Lower leg skin (tissue), 2 donors: ENCODE measurements around the genes SLBP, TMEM129, ZFYVE28 and ADD1.

DNA sequence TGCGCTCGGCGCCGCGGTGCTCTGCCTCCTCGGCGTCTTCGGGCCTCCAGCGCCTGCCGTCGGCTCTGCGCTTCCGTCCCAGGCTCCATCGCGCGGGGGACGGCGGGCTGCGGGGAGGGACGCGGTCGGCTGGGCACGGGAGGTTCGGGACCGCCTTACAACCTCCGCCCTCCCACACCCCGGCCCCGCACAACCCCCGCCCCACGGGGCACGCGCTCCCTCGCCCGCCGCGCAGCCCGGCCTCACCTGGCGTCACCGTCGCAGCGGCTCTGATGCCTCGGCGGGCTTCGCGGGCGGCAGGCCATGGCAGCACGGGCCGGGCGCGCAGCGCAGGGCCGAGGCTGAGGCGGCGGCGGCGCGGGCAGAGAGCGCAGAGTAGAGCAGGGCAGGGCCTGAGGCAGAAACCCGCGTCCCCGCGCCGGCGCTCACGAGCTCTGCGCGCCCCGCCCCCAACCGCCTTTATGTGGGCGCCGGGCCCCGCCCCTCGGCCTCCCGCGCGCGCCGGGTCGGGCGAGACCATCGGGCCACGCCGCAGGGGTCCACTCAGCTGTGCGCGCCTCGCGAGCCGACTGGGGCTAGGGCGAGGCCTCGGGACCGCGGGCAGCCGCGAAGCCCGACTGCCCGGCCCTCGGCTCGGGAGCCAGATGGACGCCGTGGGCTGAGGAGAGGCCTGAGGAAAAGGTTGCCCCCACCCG is at the start of gene SLBP:
TSS of gene SLBP (minus strand) at position 436 of the 695 bp plus-strand sequence.
- PRO-cap, result bidirectional peak, plus-strand start at position 490 of the sequence, minus-strand start at position 436 of the sequence
- RAMPAGE, long total RNA, 2 experiments, result no peak in any of the 2 experiments

DNA sequence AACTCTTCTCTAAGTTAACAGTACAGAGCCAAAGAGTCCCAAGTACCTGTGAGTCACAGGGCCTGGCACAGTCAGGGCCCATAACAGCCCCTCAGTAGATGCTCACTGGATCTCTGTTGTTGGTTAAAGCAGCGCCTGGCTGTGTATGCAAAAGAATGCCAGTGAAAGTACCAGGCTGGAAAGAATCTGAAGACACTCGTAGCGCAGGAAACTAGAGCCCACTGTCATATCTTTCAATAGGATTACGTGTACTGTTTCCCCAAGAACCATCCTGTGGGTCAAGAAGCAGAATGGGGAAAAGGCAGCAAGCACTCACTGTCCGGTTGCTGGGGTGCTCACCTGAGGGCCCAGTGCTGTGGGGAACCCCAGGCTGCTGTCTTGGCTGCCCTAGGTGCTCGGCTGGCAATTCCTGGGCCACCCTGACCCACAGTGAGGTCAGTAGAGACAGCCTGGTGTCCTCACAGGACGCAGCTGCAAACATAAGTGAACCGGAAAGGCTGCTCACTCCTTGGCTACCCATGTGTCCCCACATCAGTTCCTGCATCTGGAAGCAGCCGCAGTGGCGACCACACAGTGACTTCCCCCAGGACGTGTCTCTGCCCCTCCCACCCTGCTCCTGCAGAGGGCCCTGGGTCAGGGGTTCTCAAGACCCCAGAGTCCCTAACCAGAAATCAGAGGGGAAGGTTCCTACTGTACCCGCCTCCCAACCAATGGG is 3.1 kb upstream of the SLBP start:
- PRO-cap, result unidirectional peak, minus-strand start at position 431 of the sequence
- RAMPAGE, long total RNA, 2 experiments, result no peak in any of the 2 experiments

- PRO-cap, result bidirectional peak, plus-strand start at chr4:1721492, minus-strand start at chr4:1721107
- RAMPAGE, long total RNA, 2 experiments, result no peak in any of the 2 experiments
Measured at GRCh38 chr4:1721022-1721412, at the start of gene TMEM129. TMEM129 (minus strand) TSS chr4:1721323.

- PRO-cap, result no peak
- RAMPAGE, long total RNA, 2 experiments, result no peak in any of the 2 experiments
Measured at GRCh38 chr4:1726079-1726797, 4.9 kb downstream of the TACC3 start.

DNA sequence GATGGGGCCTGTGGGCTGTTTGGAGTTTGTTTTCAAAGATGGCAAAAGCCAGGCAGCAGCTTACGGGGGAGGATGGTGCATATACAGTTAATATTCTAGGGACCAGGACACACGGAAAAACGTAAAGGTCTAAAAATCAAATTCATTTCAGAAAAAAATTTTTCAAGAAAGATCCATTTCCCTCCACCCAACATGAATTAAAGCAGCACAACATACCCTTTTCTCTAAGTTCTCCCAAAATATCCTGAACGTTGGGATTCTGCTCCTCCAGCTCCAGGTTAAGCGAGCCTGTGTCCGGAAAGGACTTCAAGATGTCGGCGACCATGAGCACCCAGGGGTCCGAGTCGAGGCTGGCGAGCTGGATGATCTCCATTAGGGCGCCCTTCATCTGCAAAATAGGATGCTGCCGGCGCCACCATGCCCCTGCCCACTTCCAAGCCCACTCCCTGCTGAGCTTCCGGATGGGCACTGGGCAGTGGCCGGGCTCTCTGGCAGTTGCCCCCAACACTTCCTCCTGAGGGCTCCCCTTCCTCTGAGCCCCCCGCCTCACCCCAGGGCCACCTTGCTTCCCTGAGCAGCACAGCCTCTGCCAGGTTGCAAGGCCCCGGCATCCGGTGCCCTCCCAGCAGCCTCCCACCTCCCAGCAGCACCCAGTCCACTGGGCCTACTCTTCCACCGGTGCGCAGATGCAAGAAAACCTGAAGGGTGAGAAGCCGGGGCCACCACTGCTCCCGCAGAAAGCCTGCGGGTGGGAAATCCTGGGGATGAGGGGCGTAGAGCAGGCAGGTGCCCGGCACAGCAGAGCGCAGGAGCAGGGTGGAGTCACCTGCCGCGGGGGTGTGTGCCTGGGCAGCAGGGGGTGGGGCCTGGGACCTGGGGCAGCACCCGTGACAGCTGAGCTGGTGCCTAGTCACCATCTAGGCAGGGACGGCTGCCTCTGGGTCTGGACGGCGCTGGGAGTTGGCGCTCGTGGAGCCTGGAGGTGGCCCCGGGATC is 17.1 kb downstream of the NELFA start:
- PRO-cap, result no peak
- RAMPAGE, long total RNA, 2 experiments, result no peak in any of the 2 experiments

GRCh38 chr4:1992324-1992876 is 16.4 kb downstream of the NELFA start:
- PRO-cap, result no peak
- RAMPAGE, long total RNA, 2 experiments, result no peak in any of the 2 experiments

DNA sequence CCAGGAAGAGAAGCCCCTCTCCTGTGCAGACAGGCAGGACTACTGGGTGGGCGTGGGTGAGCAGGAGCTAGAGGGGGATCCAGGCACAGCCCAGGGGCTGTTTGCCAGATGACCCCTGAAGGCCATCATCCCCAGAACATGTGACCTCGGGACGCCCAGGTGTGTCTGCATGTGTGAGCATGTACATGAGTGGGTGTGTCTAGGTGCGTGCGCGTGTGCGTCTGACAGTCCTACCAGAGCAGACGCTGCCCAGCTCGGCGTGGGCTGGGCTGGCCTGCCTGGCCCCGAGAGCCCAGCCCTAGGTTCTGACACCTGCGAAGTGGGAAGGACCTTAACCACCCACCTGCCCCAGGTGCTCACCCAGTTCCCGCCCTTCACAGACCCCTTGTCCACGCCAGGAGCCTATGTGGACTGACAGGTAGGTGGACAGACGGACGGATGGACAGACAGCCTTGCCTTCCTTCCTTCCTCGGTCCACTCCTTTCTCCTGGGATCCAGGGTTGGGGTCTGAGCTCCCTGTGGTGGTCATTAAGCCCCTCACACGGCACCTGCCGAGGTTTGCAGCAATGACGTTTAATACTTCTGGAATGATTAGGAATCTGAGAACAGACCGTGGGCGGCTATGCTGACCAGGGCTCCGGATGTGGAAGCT is 7.9 kb upstream of the HAUS3 start:
- PRO-cap, result no peak
- RAMPAGE, long total RNA, 2 experiments, result no peak in any of the 2 experiments

DNA sequence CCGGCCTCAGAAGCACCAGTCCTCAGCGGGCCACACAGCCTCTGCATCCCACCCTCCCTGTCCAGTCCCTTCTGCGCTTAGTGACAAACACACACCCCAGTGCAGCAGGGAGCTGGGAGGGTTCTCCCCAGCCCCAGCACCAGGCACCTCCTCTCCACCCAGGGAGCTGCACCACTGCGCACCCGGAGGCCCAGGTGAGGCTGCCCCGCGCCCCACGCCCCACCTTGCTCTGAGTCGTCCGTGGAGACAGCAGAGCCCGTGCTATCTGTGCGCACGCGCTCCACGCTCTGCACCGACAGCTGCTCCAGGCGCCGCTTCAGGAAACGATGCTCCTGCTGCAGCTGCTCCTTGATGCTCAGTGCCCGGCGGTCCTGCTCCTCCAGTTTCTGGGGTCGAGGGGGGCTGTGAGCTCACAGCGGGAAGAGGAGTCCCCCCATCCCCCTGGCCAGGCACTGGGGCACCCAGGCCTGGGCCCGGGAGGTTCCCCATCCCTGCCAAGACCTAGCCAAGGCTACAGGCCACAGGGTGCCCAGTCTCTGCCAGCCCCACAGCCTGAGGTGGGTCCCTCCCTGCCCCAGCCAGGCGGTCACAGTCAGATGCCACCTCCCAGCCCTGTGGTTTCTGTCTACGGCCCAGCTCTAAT is 9.1 kb upstream of the HAUS3 start:
- PRO-cap, result no peak
- RAMPAGE, long total RNA, 2 experiments, result no peak in any of the 2 experiments

DNA sequence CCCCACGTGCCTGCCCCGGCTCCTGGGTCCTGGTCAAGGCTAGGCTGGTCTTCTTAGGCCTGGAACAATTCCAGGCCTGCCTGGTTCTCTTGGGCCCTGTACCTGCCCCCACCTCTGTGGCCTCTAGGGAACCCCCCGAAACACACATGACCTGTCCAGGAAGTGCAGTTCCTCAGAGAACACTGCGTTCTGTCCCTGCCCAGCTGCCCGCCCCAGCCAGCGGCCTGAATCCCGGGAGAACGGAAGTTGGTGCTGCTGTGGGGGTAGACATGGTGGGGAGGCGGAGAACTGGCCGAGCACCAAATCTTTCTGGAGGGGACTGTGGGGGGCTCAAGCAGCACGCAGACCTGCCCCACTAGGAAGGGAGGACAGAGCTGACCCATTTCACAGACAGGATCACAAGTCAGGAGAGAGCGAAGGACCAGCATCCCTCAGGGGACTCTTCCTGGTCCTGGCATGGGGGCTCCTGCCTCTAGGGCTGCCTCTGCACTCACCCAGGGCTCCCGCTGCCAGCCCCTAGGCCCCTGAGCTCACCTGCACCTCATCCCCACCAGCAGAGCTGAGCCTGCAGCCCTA is 4.9 kb downstream of the MXD4 start:
- PRO-cap, result no peak
- RAMPAGE, long total RNA, 2 experiments, result no peak in any of the 2 experiments

GRCh38 chr4:2260974-2261654 is 795 bp downstream of the MXD4 start:
- PRO-cap, result bidirectional peak, plus-strand start at chr4:2261594, minus-strand start at chr4:2261529
- RAMPAGE, long total RNA, 2 experiments, result no peak in any of the 2 experiments

DNA sequence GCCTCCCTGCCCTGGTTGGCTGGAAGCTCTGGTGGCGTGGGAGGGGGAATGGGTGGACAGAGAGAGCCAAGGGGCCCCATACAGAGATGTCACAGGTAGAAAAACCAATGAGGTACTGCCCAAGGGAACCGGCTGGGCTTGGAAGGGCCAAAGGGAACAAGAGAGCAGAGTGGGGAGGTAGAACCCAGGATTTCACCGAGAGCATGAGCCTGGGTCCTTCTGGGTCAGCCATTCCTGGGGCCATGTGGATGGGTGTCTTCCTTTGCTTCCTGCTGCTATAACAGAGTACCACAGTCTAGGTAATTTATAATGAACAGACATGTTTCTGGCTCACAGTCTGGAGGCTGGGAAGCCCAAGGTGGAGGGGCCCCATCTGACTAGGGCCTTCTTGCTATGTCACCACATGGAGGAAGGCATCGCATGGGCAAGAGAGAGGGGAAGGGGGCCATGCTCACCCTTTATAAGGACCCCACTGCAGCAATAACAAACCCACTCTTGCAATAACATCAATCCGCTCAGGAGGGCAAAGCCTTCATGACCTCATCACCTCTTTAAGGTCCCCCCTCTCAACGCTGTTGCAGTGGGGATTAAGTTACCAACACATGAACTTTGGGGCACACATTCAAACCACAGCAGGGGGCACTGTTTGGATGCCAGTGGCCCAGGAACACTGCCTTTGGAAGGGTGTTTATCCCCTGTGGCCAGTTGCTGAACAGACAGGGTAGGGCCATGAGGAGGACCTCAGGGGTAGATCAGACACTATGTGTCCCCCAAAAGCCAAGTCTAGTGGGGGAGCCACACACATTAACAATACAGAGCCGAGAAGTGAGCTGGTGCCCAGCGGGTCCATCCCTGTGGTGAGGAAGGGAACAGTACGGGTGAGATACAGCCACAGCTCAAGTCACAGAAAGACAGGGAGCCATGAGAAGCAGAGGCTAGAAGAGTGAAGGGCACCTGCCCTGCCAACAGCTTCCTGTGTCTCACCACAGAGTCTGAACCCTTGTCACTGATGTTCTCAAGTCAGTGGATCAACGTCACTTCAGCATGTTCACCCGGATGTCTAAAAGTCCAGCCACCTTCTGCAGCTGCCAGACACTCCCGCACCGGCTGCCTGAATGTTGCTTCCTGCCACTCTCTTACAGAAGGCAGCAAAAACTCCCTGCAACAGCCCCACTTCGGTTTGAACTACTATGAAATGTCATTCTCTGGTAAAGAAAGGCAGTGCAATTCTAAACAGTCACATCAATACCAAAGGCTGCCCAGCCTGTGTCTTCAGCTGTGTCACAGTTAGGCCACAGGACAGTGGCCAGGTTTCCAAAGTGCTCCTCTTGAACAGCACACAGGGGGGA is 19.7 kb upstream of the MXD4 start:
- PRO-cap, result no peak
- RAMPAGE, long total RNA, 2 experiments, result no peak in any of the 2 experiments

- PRO-cap, result unidirectional peak, minus-strand start at chr4:2418645; bidirectional peak, plus-strand start at chr4:2418990, minus-strand start at chr4:2418700
- RAMPAGE, long total RNA, 2 experiments, result no peak in any of the 2 experiments
Measured at GRCh38 chr4:2418322-2419269, at the start of gene ZFYVE28. ZFYVE28 (minus strand) TSS chr4:2418645.

GRCh38 chr4:2696195-2696888 is 59.8 kb downstream of the TNIP2 start:
- PRO-cap, result no peak
- RAMPAGE, long total RNA, 2 experiments, result no peak in any of the 2 experiments

DNA sequence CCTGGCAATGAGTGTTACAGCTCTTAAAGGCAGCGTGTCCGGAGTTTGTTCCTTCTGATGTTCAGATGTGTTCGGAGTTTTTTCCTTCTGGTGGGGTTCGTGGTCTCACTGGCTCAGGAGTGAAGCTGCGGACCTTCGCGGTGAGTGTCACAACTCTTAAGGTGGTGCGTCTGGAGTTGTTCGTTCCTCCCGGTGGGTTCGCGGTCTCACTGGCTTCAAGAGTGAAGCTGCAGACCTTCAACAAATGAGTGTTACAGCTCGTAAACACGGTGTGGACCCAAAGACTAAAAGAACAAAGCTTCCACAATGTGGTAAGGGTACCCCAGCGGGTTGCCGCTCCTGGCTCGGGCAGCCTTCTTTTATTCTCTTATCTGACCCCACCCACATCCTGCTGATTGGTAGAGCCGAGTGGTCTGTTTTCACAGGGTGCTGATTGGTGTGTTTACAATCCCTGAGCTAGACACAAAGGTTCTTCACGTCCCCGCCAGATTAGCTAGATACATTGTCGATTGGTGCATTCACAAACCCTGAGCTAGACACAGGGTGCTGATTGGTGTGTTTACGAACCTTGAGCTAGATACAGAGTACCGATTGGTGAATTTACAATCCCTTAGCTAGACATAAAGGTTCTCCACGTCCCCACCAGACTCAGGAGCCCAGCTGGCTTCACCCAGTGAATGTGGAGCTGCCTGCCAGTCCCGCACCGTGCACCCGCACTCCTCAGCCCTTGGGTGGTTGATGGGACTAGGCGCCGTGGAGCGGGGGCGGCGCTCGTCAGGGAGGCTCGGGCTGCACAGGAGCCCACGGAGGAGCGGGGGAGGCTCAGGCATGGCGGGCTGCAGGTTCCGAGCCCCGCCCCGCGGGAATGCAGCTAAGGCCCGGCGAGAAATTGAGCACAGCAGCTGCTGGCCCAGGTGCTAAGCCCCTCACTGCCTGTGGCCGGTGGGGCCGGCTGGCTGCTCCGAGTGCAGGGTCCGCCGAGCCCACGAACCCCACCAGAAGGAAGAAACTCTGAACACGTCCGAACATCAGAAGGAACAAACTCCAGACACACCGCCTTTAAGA is 6.6 kb upstream of the TNIP2 start:
- PRO-cap, result no peak
- RAMPAGE, long total RNA, 2 experiments, result no peak in any of the 2 experiments

DNA sequence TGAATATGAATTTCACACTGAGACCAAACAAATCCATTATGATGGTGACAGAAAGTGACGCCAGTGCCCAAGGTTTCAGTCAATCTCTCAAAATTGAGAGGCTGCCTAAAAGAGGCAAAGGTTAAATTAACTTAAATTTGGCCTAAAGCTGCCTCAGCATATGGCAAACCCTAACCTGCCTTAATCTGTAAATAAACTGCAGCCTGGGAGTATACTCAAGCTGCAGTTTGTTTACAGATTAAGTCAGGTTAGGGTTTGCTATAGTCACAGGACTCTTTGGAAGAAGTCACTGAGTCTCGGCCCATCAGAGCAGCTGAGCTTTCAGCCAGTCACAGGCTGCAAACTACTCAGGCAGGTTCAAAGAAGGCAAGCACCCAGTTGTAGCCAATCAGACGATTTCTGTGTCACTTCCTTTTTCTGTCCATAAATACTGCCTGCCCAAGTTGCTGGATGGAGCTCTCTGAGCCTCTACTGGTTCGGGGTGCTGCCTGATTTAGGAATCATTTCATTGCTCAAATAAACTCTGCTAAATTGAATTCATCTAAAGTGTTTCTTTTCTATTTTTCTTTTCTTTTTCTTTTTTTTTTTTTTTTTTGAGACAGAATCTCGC is 7.4 kb upstream of the SH3BP2 start:
- PRO-cap, result no peak
- RAMPAGE, long total RNA, 2 experiments, result no peak in any of the 2 experiments

DNA sequence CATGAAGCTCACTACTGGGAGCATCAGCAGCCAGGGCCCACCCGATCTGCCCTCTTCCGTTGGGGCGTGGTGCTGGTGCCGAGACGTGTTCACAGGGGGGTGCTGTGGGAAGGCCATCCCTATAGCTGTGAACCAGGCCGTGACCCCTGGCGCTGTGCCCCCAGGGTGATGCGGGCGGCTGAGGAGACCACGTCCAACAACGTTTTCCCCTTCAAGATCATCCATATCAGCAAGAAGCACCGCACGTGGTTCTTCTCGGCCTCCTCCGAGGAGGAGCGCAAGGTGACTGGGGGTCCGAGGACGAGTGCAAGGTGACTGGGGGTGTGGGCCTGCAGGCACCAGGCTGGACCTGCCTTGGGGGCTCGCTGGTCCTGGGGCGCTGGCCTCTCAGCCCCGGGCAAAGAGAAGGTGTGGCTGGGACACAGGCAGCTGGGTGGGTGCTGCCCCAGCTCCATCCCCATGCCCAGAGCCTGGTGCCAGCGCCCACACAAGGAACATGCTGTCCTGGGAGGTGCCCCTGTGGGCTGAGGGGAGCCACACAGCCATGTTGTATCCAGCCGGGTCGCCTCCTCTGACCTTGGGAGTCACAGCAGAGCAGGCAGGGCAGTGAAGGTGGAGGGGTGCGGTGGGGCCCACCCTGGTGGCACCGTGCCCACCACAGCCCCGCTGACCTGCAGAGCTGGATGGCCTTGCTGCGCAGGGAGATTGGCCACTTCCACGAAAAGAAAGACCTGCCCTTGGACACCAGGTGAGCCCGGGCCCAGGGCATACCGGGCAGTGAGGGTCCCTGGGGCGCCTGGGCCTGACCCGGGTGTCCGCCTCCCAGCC is 19.0 kb upstream of the ADD1 start:
- PRO-cap, result no peak
- RAMPAGE, long total RNA, 2 experiments, result no peak in any of the 2 experiments

DNA sequence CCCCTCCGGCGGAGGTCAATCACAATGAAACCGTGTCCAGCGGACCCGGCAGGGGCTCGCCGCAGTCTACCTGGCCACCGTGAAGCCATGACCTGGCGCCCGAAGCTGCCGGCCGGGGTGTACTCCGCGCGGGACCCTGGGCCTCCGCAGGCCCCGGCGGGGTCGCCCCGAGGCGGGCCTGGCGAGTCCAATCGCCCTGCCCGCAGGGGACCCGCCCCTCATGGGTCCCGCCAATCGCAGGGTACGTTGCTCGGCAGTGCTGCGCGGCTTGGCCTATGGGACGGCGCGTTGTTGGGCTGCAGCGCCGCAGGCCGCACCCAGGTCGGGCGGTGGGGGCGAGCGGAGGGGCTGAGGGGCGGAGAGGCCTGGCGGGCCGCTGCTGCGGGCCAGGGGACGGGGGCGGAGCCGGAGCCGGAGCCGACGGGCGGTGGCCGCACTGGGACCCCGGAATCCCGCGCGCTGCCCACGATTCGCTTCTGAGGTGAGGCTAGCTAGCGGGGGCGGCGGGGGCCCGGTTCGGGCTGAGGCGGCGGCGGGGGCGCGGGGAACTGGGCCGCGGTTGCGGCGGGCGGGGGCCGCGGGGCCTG is at the start of gene ADD1:
TSS of gene ADD1 (plus strand) at position 301 of the 587 bp plus-strand sequence.
- PRO-cap, result bidirectional peak, plus-strand start at position 358 of the sequence, minus-strand start at position 155 of the sequence
- RAMPAGE, long total RNA, 2 experiments, result start-site peak on the plus strand in 2 of 2 experiments, centred at positions 383 to 384 of the sequence, 133 to 144 reads per replicate

GRCh38 chr4:2860545-2861317 is 17.1 kb downstream of the ADD1 start:
- PRO-cap, result no peak
- RAMPAGE, long total RNA, 2 experiments, result no peak in any of the 2 experiments

- PRO-cap, result no peak
- RAMPAGE, long total RNA, 2 experiments, result start-site peak on the plus strand in 1 of 2 experiments, at chr4:2894581-2894723 at its widest, 44 reads per replicate
Measured at GRCh38 chr4:2894477-2894914, 40.1 kb downstream of the MFSD10 start.

DNA sequence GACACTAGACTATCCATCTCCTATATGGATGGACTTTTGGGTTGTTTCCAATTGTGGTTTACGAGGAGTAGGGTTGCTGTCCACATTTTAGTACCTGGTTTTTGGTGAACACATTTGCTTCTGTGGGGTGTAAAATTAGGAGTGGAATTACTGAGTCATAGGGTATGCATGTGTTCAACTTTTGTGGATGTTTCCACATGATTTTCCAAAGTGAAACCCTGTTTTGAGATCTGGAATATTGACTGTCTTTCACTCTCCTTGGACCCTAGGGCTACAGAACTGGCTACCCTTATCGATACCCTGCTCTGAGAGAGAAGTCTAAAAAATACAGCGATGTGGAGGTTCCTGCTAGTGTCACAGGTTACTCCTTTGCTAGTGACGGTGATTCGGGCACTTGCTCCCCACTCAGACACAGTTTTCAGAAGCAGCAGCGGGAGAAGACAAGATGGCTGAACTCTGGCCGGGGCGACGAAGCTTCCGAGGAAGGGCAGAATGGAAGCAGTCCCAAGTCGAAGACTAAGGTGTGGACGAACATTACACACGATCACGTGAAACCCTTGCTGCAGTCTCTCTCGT is 30.0 kb downstream of the MFSD10 start:
- PRO-cap, result no peak
- RAMPAGE, long total RNA, 2 experiments, result start-site peak on the plus strand in 1 of 2 experiments, centred at position 400 of the sequence, 54 reads per replicate